ENCODE measurements around a stretch of chr10.

DNA sequence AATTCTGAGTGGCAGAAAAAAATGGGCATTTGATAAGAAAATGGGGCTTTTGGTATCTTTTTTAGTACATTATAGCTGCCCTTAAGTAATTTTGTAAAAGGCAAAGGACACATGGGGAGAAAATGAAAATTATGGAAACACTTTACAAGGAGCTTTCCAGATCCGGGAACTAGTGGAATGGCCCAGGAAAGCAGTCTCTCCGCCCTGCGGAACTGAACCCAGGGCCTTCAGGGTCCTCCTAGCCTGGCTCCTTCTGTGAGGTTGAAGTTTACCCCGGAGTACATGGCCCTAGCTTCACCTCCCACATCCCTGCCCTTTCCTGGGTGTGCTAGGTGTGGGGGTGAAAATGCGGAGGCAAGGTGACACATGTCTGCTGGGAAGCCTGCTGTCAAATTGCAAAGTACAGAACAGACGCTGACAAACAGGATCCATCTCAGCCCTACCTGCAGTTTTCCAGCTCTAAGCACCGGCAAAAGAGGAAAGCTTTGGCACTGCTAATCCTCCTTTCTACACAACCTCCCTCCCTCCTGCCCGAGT lies 14.6 kb upstream of the GPR15LG start:
- PRO-cap = no peak

DNA sequence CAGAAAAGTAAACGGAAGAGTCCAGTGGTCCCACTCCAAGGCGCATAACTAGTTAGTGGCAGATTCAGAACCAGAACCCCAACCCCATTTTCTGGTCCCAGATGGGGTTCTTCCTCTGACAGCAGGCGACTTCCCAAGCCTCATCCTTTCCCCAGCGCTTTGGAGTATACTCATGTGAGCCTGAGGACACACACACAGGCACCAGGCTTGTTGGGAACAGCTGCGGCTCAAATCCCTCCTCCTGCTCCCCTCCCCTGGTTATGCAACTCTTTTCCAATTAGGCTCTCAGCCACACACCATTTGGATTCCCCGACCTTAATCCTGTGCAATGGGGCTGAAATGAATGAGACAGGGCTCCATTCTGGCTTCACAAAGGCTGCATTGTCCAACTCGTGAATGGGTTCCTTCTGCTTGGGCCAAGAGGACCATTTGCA lies 323 bp upstream of the RGR start:
- PRO-cap = no peak

DNA sequence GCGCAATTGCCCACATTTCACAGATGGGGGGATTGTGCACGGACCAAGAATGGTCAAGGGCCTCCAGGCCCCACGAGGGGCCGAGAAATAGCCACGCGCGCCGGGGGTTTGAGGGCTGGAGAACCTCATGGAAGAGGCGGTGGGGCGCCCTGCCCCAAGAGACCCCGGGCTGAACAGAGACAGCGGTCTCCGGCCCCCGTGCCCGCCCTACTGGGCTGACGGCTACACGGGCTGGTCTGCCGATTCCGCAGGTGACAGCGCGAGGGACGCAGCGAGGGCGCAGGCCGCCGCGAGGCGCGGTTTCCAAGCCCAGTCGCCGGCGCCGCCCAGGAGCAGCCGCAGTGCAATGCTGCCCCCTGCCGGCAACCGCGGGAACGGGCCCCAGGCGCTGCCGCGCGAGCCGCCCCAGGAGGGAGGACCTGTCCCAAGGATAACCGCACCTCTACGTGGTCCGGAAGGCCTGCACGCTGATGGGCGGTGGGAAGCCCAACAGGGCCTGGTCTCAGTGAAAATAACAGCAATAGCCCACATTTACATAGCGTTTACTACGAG lies 10.5 kb upstream of the GRID1 start:
- PRO-cap = no peak

DNA sequence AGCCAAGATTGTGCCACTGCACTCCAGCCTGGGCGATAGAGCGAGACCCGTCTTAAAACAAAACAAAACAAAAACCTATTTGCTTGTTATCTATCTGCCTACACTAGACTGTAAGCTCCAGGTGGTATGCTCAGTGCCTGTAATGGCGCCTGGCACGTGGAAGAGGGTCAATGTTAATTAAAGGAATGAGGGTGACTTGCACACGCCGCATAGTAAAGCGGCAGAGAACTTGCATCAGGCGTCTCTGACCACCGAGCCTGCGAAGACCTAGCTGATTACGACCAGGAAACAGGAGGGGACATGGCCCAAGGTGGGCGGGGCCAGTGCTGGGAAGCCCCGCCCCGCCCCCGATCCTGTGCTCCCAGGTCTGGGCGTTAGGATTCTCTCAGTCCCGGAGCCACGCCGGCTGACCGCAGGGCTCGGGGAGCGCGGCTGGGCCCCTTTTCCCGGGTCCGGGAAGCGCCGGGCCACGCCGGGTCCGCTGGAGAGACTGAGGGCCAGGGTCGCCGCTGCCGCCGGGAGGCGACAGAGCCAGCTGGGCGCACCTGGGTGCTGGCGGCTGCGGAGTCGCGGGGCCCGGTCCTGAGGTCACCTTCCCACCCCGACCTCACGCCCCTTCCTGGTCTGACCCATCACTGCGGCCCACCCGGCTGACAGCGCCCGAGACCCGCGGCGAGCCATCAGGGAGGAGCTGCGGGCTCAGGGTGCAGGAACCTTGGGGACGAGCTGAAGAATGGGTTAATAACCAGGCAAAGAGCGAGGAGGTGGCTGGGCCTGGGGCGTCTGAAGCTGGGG lies 22.9 kb upstream of the GRID1 start:
- PRO-cap = bidirectional peak, plus-strand start at position 388 of the sequence, minus-strand start at position 273 of the sequence

DNA sequence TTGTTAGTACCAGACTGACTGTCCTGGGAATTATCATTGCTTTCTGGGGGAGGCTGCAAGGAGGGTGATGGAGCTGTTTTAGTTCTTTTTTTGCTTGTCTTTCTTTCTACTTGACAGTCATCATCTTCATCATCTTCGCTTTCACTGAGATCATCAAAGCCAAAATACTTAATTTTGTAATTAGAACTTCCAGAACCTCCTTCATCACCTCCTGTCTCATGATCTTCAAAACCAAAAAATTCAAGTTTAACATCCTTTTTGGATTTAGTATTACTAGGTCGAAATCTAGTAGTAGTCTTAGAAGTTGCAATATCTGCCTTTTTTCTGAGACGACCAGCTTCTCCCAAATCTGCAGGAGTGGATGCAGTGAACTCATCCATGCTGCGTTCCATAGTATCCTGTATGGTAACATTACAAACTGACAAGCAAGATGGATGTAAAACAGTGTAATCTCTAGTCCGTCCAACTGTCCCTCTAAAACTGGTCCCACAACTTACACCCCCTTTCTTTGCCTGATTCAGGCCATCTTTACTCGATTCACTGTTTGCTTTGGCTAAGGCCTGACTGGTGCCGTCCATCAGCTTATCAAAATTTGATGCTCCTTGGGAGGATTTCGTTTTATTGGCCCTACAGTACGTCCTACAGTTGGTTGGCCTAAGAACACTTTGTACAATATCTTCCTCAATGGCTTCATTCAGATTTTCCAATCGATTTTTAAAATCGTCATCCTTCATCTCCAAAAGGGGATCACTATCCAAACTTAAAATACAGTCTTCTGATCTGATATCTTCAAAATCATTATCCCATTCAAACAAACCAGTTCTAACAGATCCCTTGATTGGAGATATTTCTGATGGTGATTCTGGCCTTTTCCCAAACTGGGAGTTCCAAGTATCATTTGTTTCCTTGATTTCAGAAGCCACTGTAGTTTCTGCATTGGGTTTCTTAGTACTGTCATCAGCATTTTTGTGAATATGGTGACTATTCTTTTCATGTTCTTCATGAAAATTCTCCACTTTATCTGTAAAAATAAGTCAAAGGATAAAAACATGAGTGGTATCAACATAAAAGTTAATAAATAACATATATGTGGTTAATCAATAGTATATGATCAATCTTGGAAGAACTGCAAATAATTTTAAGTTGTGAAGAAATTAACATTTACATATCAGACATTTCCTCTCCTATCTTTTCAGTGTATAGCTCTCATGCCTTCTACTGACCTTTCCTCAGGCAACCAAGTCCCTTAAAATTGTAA lies 21.4 kb downstream of the WAPL start:
- PRO-cap = no peak

- PRO-cap = no peak
Measured at GRCh38 chr10:86664538-86665631, 3.4 kb upstream of the LDB3 start.

DNA sequence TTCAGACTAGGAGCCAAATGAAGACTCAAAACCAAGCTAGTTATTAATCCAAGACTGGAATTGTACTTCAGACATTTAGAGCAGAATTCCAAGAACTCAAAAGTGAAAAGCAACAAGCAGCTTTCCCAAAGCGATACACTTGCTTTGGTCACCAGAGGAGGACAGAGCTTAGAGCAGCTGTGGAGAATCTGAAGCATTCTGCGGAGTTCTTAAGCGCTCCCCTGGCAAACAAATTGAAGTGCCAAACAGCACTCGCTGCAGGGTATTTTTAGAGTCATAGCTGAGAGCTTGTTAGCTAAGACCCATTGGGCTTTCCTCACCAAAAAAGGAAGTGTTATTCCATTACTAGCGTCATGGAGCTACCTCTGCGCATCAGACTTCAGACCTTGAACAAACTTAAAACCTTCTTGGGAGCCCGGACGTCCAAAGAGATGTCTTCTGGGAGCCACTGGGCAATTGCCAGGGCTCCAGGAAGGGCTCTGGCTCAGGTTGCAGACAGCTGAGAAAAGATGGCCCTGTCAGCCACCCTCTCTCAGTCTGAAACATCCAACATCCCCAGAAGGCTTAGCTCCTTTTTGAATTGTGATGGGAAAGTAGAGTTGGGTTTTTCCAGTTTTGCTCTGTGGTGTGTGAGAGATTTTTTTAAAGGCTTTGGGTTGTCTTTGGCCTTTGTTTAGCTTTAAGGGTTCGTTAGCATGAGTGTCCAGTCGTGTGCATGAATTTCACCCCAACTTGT lies 23.1 kb upstream of the BMPR1A start:
- PRO-cap = no peak

DNA sequence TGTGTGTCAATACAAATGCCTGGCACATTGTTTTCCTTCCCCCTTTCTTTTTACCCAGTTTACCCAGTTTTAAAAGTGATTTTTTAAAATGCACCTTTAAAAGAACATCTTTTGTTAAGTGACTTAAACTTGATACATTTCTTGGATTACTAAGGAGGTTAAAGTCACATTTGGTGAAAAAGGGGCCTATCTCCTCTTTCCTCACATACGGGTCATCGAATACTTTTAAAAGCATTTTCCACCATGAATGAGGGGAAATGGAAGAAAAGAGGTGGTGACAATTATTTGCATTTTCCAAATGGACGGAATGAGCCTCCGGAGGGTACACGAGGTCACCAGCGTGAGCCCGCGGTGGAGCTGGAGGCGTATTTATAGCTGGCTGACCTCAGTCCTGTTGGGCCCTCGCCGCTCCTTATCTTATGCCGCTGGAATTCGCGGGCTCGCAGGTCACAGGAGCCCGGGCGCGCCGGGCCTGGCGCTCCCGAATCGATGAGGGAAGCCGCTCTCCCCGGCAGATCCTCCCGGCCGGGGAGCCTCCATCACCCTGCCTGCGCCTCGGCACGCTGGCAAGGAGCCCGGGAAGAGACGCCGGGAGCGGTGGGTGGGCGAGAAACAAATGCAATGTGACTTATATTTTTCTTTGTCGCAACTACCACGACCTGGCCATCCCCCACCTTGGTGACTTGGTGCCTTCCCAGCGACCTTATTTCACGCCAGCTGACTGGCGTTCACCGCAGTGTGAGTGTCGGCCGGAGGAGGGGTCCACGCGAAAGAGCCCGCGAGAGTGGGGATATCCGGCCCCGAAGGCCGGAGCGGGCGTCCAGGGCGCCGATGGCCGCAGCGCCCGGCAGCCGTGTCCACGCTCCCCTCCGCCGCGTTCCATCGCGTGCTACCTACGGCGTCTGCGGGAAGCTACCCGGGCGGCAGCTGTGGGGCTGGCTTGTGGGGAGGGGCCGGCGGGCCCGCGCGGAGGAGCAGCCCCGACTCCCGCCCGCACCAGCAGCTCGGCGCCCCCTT lies 744 bp upstream of the BMPR1A start:
- PRO-cap = bidirectional peak, plus-strand start at position 420 of the sequence, minus-strand start at position 421 of the sequence; bidirectional peak, plus-strand start outside the sequence, minus-strand start at position 904 of the sequence

- PRO-cap = no peak
Measured at GRCh38 chr10:86759024-86759770, 2.8 kb downstream of the BMPR1A start.

- PRO-cap = no peak
Measured at GRCh38 chr10:87008255-87008754, 11.8 kb upstream of the FAM25A start.

- PRO-cap = no peak
Measured at GRCh38 chr10:87504313-87504644, 414 bp upstream of the MINPP1 start.

DNA sequence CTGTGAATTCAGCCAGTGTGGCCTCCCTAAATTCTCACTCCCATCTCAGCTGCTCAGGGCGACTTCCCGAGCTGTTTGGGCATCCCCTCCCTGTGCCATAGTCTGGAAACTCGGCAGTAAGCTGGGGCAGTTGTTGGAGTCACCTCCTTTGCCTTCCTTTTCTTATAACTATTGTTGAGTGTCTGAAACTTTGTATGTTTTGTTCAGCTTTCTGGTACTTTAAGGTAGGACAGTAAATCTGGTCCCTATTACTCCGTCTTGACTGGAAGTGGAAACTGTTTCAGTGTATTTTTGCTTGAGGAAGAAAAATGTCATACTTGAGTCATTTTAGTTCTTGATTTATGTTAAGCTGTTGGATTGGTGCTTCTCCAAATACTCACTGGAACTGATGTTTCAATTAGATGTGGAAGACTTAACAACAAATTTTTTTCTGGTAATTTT lies 33.6 kb downstream of the MINPP1 start:
- PRO-cap = no peak

DNA sequence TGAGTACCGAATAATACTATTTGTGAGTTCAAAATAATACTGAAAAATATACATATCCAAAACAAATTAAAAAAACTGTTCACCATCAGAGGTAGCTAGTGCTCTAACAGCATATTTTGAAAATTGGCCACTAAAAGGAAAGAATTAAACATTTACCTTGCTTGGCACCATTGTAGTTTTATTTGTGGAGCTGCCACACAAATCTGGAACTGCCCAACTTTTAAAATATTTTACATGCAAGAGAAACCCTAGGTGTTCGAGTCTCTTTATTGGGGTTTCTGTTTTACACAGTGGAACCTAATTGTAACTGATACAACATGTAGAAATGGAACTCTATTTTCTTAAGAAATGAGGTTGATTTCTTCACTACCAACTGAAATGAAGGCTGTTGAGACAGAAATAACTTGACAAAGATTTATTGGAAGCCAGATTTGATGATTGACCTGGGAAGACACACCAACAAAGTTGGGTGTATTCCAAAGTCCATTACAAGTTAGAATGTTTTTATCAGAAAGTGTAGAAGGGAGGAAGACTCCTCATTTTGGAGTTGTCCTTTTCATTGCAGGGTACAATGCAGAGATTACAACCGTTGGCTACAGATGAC lies 74.0 kb upstream of the PAPSS2 start:
- PRO-cap = no peak

DNA sequence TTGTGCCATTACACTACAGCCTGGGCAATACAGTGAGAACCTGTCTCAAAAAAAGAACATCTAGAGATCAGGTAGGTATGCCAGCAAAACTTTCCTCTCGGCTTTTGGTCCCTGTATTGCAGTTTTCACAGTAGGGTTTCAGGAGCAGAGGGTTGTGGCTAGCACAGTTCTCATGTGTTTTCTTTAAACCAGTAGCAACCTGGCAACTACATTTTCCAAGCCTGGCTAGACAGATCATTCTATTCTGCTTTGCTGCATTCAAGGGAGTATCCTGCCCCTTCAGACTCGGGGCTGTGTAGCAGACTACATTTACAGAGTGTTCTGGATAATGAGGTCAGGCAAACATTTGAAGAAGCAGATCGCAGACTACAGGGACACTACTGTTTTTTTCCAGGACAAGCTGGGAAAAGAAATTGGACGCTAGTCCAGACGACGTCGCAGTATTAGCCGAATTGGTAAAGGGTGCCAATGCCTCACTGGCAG lies 61.1 kb upstream of the PAPSS2 start:
- PRO-cap = no peak

DNA sequence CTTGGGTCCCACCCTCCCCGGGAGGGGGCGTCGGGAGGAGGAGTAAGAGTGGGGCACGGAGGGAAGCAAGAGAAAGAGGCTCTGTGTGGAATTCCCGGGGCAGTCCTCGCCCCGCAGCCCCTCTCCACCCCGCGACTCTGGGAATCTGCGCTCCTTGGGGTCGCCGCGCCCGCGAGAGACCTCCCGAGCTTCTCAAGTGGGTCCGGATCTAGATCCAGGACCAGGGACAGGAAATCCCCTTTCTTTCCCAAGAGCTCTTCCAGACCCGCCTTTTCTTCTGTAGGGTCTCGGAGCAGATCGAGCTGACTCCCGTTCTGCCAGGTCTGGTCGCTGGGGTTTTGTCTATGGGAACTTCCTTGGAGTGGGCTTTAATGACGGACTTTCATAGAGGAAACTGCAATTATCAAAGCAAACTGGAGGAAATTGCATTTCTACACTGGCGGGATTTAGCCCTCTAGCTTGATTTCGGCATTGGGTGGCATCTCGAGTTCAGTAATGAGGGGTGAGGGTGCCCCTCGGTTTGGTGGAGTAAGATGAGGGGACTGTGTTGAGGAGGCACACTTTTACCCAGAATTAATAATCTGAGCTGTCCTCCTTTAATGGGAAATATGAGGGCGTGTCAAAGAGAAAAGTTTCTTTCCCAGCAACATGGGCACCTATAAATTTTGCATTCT lies 544 bp downstream of the PAPSS2 start:
- PRO-cap = bidirectional peak, plus-strand start at position 46 of the sequence, minus-strand start outside the sequence

DNA sequence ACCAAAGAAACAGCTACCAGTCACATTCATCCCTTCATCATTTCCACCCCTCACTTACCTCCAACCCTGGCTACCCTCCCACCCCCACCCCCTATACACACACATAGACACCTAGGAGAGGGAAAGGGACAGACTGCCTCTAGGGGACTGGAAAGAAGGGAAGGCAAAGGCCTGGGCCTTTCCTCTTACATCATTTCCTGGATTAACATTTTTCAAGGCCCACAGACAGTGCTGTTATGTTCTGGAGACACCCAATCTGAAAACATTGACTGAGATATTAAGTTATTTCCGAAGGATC lies 2.7 kb downstream of the PAPSS2 start:
- PRO-cap = no peak

DNA sequence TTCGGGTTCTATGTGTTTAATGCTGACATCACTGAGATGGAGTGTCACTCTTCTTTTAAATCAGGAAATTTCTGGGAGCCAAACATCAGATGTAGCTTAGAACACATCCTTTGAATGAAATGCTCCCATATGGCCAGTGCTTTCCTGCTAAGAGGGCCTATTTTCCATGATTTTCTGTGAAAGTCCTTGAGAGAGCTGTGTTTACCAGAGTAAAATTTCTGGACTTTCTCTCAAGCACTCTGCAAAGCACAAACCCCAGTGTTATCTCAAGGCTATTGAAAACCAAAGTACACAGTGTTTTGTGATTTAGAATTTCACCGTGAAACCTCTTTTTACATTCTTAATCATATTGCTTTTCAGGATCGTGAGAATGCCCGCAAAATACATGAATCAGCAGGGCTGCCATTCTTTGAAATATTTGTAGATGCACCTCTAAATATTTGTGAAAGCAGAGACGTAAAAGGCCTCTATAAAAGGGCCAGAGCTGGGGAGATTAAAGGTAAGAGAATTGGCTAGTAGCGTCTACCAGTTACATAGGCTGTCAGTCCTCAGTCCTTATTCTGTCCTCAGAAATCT lies 54.1 kb downstream of the PAPSS2 start:
- PRO-cap = no peak

DNA sequence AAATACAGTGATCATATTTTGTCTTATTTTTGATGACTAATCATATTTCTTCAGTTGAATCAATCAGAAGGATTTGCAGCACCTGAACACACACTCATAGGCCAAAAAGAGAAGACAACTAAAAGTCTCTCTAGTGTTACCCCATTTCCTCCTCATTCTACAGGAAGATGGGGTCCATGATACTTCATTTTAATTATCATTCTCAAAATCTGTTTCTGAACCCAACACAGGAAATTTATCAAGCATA lies 8.7 kb upstream of the ATAD1 start:
- PRO-cap = no peak

DNA sequence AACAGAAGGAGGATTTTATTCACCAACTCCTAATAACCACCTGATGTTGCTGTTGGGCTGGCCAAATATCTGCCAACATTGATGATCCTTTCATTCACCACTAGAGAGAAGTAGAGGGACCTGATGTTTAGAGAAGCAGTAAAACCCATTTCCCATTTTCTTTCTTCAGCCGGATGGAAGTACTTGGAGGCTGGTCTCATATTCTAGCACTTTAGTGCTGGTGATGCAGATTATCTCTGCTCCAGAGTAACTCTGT lies 3.2 kb downstream of the KLLN start:
- PRO-cap = no peak

- PRO-cap = bidirectional peak, plus-strand start at chr10:87862094, minus-strand start at chr10:87862071; bidirectional peak, plus-strand start at chr10:87862563, minus-strand start at chr10:87862322
Measured at GRCh38 chr10:87861928-87862598, 1.3 kb downstream of the KLLN start.

Measured in endodermal cell (in vitro differentiated cells).